Paraaortic lymph node (tissue), 1 donor: ENCODE measurements around a stretch of chr16.

DNA sequence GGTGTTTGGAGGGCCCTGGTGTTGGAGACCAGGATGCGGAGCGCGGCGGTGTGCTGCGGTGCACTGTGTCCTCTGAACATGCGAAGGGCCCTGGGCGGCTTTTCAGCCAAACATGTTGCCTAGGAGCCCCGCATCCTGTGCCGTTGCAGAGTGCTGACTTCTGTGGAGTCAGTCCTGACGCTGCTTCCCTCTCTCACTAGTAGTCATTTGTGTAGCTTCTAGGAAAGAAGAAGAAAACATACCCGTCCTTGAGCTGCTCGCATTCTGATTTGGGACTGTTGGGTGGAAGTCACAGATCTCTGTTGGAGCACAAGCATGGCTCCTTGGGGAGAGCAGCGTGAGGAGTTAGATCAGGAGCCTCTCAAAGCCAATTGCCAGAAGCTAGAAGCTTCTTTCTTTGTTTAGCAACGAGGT is 42.8 kb downstream of the BANP start:
- PRO-cap: no peak

GRCh38 chr16:88013727-88014497 is 62.7 kb downstream of the BANP start:
- PRO-cap: no peak

DNA sequence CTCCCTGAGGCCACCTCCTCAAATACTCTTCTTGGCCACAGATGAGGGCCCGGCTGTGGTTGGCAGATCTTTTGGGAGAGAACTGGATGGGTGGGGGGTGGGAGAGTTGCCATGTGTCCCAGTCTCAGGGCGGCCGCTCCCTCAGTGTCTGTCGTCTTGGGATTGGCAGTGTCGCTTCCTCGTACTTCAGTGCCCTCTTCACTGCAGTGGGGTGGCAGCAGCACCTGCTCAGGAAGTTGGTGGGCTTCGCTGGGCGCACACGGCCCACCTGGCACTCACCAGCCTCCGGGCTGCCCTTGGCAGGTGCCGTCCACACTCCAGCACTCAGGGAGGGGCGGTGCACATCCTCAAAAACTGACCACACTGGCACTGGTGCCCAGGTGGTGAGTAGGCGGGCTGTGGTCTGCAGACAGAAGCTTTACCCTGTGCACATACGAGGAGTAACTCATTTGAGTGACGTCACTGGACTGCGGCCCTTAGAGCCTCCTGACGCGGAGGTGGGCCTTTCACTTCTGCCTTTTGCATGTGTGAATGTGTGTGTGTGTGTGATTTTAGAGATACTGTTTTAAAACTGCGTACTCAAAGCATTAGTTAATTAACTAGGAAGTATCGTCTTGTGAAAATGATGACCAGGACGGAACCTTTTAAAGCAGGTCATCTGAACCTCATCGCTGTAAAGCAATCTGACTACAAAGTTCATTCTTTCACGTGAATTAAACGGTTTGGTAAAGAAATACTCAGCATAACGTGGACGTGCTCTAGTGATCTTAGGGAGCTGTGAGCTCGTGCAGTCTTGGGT is 94.7 kb downstream of the BANP start:
- PRO-cap: bidirectional peak, plus-strand start at position 449 of the sequence, minus-strand start at position 173 of the sequence

GRCh38 chr16:88100615-88101517 is 149.6 kb downstream of the BANP start:
- PRO-cap: no peak

DNA sequence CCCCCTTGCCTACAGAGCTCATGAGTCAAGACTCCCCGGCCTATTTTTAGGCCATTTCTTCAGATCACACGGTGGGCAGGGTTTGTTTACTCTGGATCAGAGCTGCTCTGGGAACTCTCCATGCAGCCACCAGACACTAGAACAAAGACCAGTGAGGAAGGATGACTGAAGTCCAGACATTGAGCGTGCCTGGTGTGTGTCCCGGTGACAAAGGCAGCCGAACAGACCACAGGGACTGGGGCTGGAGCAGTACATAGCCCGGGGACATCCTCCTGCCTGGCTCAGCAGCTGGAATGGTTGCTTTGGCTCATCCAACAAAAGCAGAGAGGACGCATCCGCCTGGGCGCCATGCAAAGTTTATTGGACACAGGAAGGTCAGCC is 137.1 kb upstream of the ZNF469 start:
- PRO-cap: no peak

GRCh38 chr16:88451527-88452454 is 1.3 kb upstream of the ZFPM1 start:
- PRO-cap: unidirectional peak, plus-strand start at chr16:88451772

DNA sequence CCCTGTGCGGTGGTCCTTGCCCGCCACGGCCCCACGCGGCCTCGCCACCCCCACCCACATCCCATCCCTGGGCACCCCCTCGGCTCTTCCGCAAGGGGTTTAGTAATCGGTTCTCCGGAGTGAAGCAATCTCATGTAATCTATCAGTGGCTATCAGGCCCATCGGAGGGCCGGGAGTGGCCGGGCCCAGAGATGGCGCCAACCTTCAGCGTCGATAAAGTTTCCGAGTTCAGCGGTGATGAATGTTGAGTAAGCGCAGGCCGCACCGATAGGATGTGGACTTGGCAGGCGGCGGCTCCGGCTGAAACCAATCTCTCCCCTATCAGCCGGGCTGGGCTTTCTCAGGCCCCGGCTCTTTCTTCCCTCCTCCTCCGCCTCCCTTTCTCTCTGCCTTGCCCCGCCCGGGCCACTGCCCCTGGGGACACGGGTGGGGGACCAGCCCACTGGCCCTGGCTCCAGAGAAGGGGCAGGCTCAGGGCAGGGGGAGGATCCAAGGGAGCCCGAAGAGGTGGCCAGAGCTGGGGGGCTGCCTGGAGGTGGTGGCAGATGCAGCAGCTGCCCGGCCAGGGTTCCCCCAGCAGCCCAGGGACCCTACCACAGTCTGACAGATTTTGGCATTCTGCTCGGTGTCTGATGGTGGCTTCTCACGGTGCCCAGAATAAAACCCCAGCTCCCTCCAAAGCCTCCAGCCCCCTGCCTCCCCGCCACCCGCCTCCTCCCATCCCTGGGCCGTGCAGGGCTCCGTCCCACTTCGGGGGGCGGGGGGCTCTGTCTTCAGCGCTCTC is 20.9 kb downstream of the ZFPM1 start:
- PRO-cap: no peak

DNA sequence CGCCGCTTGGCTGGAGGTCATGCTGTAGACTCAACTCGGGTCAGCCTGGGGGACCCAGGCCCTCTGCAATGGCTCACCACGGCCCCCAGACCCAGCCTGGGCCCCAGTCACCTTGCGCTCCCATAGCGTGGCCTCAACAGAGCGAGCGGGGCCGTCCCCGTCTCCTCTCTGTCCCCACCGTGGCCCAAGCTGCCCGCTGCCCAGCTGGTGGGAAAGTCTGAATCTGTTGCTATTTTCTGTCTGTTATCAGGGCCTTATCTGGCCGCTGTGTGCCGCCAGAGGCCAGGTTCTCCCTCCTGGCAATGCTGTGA is 26.3 kb downstream of the ZFPM1 start:
- PRO-cap: no peak

DNA sequence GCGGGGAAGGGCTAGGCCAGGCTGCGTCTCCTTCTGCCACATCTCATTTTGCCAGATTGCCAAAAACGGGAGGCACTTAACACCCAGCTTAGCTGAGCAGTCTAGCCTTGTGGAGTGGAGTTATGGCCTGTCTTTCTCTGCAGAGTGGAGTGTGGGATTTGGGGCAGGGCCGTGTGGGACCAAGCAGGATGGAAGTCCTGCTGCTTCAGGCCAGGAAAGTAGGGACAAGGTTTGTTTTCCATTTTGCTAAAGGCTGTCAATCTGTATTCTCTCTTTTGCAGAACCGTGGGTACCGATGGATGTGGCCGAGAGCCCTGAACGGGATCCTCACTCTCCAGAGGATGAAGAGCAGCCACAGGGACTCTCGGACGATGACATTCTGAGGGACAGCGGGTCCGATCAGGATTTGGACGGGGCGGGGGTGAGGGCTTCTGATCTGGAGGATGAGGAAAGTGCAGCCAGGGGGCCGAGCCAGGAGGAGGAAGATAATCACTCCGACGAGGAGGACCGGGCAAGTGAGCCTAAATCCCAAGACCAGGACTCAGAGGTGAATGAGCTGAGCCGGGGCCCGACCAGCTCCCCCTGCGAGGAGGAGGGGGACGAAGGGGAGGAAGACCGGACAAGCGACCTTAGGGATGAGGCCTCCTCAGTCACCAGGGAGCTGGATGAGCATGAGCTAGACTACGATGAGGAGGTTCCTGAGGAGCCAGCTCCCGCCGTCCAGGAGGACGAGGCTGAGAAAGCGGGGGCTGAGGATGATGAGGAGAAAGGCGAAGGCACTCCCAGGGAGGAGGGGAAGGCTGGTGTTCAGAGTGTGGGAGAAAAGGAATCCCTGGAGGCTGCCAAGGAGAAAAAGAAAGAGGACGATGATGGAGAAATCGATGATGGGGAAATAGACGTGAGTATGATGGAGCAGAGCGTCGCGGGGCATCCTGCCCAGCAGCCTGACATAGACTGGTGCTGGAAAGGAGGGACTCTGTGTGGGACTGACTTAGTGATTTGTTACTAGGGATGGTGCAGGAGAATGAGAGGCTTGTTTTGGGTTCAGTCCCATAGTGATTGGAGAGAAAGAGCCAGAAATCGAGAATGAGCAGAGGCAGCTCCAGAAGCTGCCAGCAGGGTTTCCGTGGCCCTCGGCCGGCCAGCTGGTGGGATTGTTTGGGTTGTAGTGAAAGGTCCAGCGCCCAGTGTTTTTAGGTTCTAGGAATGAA is 7.0 kb downstream of the ZC3H18 start:
- PRO-cap: no peak

DNA sequence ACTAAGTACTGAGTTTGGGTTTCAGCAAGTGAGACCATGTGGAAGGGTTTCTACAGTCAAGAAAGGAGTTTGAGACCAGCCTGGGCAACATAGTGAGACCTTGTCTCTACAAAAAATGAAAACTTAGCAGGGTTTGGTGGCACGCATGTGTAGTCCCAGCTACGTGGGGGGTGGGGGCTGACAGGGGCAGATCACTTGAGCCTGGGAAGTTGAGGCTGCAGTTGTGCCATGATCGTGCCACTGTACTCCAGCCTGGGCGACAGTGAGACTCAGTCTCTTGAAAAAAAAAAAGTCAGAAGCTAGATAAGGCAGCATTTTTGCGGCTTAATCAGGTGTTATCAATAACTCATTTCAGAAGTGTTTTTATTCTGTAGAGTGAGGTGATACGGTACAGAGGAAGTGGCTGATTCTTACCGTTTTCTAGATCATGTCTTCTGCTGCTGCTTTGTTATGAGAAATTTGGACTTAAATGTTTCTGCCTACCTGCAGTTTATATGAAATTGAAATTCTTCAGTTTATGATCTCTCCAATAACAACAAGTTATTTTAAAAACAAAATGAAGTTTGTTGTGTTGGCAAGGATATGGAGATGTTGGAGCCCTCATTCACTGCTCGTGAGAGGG is 18.5 kb downstream of the ZC3H18 start:
- PRO-cap: no peak

- PRO-cap: no peak
These were observed 29.7 kb downstream of the ZC3H18 start for GRCh38 chr16:88599652-88600613.

- PRO-cap: unidirectional peak, minus-strand start at chr16:88664169
These were observed 934 bp upstream of the MVD start for GRCh38 chr16:88663764-88664286.

GRCh38 chr16:88702921-88703427 is 3.2 kb downstream of the RNF166 start:
- PRO-cap: unidirectional peak, plus-strand start at chr16:88703322

- PRO-cap: no peak
These were observed 8.0 kb downstream of the CTU2 start for GRCh38 chr16:88713936-88714969.

DNA sequence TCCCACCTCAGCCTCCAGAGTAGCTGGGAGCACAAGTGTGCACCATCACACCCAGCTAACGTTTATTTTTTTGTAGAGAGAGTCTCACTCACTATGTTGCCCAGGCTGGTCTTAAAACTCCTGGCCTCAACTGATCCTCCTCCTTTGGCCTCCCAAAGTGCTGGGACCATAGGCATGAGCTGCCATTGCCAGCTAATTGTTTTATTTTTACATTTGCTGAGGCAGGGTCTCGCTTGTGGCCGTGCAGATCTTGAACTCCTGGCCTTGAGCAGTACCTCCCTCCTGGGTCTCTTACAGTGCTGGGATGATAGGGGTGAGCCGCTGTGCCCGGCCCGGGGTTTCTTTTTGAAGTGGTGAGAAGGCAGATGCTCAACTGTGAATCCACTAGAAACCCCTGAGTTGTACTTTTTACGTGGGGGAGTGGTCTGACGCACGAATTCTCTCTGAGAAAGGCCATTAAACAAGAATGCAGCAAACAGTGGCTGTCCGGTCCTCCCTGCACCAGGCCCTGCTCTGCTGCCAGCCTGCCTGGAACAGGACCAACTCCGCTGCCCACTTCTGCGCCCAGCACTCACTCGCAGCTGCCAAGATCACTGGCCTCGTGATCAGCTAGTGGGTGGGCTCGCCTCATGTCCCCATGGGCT is 12.6 kb downstream of the CTU2 start:
- PRO-cap: no peak

DNA sequence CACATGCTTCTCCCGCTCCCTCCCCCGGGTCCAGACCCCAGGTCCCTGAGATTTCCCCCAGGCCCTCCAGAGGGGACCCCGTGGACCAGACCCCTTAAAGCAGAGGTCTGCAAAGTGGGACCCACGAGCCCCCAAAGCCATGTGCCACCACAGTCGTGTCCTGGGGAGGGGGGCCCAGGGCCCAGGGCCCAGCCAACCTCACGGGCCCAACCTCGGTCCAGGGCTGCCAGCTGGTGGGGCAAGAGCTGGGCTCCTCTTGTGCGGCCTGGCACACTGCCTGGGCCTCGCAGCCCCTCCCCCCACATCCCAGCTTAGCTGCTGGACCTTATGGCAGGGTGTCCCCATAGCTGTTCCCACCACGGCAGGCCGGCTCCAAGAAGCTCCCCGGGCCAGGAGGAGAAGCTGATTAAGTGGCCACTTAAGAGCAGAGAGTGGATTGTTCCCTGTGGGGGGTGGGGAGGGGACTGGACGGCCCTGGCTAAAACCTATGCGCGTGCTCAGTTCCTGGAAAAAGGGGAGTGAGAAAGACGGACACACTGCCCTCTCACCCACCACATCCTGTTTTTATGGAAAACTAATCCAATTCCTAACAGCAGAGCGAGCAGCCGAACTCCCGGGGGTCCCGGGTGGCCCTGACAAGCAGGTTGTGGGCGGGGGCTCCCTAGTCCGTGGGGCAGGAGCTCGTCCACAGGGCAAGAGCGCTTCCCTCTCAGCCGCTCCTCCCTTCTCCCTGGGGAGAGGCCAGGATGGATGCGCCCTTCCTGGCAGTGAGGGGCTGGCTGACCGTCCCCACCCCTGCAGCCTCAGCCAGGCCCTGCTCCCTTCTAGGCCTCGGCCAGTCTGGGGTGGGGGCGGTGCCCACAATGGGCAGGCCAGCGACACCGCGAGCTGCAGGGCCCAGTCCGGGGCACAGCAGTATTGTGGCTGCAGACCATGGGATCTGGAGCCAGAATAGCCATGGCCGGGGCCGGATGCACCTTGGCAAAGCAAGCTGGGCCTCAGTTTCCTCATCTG is 16.8 kb downstream of the PIEZO1 start:
- PRO-cap: unidirectional peak, plus-strand start at position 509 of the sequence

GRCh38 chr16:88785504-88786009 is 537 bp upstream of the PIEZO1 start:
- PRO-cap: unidirectional peak, minus-strand start at chr16:88785567

- PRO-cap: no peak
These were observed 978 bp downstream of the CDT1 start for GRCh38 chr16:88804455-88805079.

DNA sequence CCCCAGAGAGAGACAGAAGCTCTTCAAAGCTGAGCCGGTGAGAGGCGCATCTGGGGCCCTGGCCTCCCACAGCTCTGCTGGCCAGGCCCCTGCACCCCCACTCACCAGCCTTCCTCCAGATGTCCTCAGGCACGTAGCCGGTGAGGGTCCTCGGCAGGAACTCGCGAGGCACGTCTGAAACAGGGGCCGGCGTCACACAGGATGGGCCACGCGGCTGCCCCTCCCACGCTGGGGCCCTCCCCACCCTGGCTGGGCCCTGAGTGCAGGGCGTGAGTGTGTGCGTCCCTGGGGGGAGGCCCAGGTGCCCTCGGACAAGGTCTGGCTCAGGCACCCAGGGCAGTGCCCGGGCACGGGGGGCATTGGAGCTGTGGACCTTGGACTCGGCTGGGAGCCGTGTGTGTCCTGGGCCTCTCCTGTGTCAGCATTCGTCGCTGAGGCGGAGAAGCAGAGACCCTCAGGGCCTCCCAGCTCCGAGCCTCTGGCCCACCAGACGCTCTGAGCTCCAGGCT is 14.2 kb upstream of the PABPN1L start:
- PRO-cap: no peak

DNA sequence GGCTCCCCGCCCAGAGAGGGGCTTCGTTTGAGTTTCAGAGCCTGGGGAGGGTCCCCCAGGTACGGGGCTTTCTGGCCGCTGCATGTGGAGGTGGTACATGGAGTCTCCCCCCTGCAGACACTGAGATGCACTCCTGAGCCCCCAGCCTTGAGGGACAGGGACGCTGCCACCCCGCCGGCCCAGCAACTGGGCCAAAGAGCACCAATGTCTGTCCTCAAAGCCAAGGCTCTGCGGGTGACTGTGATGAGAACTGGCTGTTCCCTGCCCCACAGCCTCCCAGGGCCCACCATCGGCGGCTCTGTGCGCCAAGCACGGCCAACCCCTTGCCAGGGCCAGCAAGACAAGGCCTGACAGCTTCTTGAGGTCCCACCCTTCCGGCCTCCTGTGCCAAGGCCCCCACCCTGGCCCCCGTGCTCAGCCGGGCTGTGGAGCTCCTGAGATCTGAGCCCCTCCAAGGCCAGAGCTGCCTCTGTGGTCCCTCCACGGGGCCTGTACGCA is 34.2 kb upstream of the PABPN1L start:
- PRO-cap: no peak